Mucosa of descending colon (tissue), 1 donor: ENCODE results near the gene CEP192.

GRCh38 chr18:9935996-9936329, 22.1 kb downstream of the VAPA start:
- PRO-cap: no peak

DNA sequence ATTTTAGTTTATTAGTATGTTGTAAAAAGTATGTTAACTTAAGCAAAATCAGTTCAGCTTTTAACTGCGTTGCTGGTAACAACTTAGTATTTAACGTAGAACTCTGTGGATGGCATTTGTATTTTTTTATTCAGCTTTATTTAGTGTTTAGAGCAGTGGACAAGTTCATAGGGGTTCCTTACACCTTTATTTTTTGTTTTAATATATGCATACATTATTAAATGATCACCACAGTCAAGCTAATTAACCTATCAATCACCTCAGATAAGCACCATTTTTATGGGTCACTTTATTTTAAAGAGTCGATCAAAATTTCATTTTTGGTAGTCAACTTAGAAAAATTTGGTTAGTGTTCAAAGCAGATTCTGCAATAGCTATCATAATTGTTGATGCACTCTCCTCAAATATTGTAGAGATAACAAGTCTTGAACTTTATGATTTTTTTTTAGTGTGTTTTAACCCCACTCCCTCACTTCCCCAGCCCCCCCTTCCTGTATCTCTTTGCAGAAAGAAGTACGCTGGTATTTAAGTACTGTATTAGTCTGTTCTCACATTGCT, 28.3 kb downstream of the VAPA start:
- PRO-cap: no peak

DNA sequence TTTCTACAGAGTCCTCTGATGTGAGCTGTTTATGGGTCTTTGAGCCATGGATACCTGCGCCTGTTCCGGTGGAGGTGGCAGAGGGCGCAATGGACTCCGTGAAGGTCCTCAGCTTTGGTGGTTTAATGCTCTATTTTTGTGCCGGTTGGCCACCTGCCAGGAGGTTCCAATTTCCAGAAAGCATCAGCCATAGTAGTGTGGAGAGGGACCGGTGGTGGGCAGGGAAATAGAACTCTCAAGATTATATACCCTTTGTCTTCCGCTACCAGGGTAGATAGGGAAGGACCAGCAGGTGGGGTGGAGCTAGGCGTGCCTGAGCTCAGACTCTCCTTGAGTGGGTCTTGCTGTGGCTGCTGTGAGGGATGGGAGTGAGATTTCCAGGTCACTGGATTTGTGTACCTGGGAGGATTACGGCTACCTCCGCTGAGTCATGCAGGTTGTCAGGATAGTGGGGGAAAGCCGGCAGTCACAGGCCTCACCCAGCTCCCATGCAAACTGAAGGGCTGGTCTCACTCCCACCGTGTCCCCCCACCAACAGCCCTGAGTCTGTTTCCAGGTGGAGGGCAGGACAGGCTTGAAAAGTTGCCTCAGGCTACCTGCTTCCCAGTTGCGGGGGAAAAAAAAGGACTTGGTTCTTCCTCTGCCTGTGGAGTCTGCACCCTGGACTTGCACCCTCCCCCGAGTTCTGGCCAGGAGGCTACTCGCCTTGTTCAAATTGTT, 268.1 kb downstream of the VAPA start:
- PRO-cap: no peak

DNA sequence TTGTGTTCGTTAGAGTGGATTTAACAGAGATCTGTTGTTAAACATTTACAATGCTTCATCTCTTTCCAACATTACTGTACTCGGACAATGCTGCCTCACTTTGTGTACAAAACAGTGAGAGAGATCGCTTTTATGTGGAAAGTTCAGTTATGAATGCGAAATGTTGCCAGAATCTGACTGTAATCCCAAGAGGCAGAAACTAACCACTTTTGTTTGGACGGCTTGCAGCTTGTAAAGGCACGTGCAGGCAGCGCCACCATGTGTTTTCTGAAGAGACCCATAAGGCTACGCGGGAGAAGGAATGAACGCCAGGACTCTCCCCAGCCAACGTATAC, 5.8 kb upstream of the NAPG start:
- PRO-cap: no peak

DNA sequence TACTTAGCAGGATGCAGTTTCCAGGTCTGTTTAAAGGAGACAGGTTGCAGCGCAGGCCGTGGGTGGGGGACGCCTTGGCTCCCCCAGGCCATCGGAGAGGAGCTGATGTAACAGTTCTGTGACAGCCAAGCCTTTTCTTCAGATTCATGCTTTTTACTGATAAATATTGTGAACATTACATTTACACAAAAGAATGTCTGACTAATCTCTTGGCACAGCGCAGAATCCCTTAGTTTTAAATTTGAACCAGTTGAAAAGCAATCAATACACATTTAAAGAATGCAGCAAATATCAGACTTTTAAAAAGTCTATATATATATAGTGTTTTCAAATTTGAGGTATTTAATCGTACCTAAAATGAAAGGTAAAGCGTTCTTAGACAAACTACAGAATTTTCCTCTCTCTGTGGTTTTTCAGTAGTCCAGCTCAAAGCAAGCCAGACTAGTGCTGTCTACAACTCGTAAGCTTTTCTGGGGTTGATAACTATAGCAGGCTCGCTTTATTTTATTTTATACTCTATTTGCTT, 222.0 kb downstream of the PIEZO2 start:
- PRO-cap: no peak

- PRO-cap: no peak
These were observed 32.7 kb upstream of the CHMP1B start for GRCh38 chr18:11818583-11818913.

GRCh38 chr18:11851569-11852693, 718 bp downstream of the CHMP1B start:
- PRO-cap: unidirectional peak, plus-strand start at chr18:11851750; bidirectional peak, plus-strand start at chr18:11852026, minus-strand start at chr18:11851957; unidirectional peak, minus-strand start at chr18:11852069

GRCh38 chr18:11984163-11984641, 2.9 kb downstream of the IMPA2 start:
- PRO-cap: no peak

- PRO-cap: no peak
These were observed 45.7 kb downstream of the IMPA2 start for GRCh38 chr18:12026953-12027431.

- PRO-cap: no peak
These were observed 55.5 kb upstream of the ANKRD62 start for GRCh38 chr18:12038150-12038604.

DNA sequence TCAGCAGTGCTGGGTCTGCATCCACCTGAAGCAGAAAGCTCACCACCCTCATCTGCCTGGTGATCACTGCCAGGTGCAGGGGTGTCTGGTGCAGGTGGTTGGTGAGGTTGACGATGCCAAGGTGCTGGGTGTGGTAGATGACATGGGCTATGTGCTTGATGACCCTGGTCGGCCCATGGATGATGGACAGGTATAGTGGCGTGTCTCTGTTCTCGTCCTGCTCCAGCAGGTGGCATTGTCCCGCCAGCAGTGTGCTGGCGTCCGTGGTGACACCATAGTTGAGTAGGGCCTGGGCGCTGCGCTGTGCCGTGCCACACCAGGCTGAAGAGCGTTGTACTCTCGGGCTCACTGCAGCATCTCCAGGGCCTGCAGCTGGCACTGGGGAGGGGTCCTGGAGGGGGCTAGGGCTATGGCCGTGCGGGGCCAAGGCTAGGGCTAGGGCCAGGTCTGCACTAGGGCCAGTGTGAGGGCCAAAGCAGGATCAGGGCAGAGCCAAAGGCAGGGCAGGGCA, 903 bp upstream of the ANKRD62 start:
- PRO-cap: no peak

- PRO-cap: no peak
These were observed 5.6 kb downstream of the TUBB6 start for GRCh38 chr18:12313558-12314193.

- PRO-cap: bidirectional peak, plus-strand start at chr18:12377676, minus-strand start at chr18:12377209; unidirectional peak, minus-strand start at chr18:12377887
These were observed 643 bp upstream of the AFG3L2 start for GRCh38 chr18:12377368-12378371.

GRCh38 chr18:12821349-12822052, 62.5 kb downstream of the PTPN2 start:
- PRO-cap: no peak

DNA sequence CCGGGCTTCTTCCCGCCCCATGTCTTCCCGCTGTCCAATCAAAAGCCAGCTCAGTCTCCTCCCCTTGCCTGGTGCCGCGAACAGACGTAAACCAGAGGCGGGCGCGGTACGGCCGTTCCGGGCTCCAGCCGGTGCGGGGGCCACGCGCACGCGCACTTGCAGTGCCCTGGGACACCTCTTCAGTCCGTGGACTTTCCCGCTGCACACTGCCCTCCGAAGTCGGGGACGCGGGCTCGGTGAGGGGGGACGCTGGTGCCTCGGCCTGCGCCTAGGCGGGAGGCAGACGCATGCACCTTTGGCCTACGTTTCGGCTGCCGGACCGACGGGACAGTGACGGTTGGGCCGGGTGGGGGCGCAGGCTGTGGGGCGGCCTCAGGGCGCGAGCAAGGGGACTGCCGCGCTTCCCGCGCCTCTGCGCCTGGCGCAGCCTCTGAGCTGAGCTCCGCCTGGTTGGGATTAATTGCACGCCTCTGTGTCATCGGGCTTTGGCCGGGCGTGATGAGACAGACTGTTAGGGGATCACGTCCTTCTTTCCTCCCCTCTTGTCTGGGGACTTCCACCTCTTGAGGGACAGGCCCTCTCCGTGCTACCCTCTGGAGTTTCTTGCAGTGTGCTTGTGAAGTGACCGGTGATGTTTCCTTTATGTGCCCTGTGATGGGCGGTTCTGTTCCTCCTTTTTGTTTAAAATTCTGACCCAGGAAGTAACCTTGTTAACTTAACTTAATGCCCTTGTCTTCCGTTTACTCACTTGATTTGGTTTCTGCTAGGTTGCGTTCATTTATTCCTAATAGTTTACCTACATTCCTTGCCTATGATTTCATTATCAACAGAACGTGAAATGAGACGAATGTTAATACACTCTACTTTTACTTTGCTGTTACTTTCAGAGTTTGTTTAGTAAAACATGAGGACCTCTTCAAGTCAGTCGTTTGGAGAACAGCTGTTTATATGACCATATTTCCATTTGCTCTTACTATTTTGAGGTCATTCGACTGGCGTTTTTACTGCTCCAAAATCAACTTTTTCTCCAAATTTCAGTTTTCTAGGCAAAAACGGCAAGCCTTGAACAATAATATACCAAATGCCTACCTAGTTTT, at the start of gene CEP192:
Gene CEP192, plus strand, starts transcription at position 161 of the 1,097 bp plus-strand sequence.
- PRO-cap: bidirectional peak, plus-strand start at position 171 of the sequence, minus-strand start outside the sequence; bidirectional peak, plus-strand start at position 501 of the sequence, minus-strand start at position 432 of the sequence; bidirectional peak, plus-strand start at position 606 of the sequence, minus-strand start at position 616 of the sequence

DNA sequence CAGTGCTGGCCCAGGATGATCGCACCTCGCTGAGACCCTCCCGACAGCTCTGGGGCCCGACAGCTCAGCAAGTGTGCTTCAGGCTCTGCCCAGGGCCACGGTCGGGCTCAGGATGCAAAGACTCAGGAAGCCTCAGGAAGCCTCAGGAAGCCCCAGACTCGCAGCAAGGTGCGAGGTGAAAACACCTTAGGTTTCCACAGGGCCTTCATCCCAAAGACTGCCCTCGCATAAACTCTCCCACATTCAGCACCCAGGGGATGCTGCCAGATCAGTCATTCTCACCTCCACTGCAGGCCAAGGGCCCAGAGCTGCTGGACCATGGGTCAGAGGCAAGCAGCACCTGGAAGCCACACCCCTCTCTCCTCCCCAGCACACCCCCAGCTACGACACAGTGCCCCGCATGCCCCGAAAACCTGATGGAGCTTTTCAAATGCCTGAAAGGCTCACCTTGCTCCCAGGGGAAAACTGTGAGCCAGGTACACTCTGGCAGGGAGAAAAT, 32.0 kb upstream of the LDLRAD4 start:
- PRO-cap: no peak

- PRO-cap: bidirectional peak, plus-strand start at chr18:13222557, minus-strand start at chr18:13222488; unidirectional peak, minus-strand start at chr18:13222859
These were observed 4.1 kb downstream of the LDLRAD4 start for GRCh38 chr18:13222416-13223326.

- PRO-cap: bidirectional peak, plus-strand start at chr18:13223519, minus-strand start at chr18:13223398
These were observed 4.8 kb downstream of the LDLRAD4 start for GRCh38 chr18:13223327-13223786.

- PRO-cap: no peak
These were observed 94.7 kb downstream of the LDLRAD4 start for GRCh38 chr18:13313033-13313851.

DNA sequence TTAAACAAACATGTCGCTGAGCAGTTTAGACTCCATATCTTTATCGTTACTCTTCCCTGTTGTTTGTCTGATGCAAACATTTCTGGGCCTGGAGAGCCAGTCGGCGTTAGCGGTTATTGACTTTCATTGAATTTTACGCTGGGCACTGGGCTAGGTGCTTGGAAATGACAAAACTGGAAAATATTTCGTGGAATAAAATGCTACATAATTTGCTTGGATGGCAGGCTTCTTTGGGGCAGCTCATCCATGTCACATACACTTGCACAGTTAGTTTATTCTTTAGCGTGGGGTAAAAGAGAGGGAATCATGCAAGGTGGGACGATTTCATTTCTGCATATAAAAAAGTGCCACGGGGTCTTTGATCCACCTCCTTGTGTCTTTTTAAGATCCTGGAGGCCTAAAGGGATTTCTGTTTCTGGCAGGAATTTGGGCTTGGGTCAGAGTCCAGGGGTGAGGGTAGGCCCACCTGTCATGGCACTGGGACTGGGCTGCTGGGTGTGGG, 181.5 kb downstream of the LDLRAD4 start:
- PRO-cap: no peak